Myometrial cell (primary cell): Measurements from ENCODE around the genes OTOF, ZNF512 and CCDC121.

DNA sequence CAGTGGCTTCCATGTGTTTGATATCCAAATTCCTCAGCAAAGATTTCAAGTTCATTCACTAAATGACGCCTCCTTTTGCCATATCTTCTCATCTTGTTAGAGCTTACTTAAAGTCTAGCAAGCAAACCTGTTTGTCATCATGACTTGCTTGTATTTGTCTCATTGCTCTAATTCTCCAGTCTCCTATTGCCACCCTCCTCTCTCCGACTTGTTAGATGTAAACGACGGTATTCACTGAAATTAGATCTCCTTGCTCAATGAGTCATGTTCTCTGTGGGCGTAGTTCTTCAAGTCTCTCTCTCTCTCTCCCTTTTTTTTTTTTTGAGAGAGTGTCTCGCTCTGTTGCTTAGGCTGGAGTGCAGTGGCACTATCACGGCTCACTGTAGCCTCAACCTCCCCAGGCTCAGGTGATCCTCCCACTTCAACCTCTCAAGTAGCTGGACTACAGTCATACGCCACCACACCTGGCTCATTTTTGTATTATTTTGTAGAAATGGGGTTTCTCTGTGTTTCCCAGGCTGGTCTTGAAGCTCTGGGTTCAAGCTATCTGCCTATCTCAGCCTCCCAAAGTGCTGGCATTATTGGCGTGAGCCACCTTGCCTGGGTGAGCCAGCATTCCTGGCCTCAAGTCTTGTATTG is 9.0 kb upstream of the ADGRF3 start:
- RAMPAGE, long total RNA = no peak

DNA sequence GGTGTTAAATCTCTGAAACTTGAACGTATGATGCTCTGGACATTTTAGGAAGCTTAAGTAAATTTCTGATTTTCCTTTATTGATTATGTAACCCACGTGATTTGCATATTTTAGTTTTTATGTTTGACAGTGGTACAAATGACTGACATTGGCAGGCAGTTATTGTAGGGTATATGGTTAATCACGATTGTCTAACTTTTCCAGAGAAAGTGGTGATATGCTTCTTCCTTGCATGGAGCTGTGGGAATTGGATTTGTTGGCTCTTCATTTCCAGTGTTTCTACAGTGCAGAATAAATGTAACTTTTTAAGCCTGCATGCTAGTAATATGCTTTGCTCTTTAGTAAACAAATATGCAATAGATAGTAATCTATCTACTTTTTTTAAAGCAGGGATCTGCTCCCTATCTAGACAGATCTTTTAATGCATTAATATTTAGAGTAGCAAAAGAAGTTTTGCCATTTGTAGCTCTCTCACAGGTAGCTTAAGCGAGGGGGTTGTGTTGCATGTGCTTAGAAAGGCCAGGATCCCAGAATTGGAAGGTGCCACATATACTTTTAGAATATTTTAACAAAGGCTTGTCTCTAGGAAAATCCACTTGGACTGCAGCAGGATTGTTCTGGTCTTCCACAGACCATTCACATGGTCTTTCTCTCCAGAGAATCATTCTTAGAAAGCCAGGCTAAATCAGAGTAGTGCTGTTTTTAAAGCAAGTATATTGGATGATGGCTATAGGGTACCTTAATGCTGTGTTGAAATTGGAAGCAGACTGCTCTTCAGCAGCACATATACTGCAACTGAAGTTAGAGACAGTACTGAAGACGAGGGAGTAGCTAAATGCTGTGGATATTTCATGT is 8.5 kb upstream of the DRC1 start:
- RAMPAGE, long total RNA = no peak

DNA sequence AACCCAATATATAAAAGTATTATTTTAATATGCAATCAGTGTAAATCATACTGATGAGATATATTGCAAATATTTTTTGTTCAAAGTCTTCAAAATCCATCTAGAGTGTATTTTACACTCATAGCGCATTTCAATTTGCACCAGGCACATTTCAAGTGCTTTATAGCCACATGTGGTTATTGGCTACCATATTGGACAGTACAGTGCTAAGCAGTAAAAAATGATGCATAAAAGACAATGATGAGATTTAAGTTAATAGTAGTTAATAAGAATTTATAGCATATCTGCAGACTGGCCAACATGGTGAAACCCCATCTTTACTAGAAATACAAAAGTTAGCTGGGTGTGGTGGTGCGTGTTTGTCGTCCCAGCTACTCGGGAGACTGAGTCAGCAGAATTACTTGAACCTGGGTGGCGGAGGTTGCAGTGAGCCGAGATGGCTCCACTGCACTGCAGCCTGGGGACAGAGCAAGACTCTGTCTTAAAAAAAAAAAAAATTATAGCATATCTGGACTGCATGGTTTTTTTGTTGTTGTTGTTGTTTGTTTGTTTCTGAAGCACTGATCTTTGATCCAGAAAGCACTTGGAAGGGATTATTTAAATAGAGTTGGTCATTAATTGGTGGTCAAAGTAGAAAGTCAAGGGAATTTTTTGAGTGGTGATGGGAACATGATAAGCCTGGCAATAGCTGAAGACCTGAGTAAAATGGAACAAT is 9.8 kb downstream of the DRC1 start:
- RAMPAGE, long total RNA = no peak

- RAMPAGE, long total RNA = no peak
Observed at GRCh38 chr2:26463518-26463987, 61.8 kb downstream of the DRC1 start.

- RAMPAGE, long total RNA = no peak
Observed at GRCh38 chr2:26558585-26559032, at the start of gene OTOF. OTOF (minus strand) TSS chr2:26558756.

DNA sequence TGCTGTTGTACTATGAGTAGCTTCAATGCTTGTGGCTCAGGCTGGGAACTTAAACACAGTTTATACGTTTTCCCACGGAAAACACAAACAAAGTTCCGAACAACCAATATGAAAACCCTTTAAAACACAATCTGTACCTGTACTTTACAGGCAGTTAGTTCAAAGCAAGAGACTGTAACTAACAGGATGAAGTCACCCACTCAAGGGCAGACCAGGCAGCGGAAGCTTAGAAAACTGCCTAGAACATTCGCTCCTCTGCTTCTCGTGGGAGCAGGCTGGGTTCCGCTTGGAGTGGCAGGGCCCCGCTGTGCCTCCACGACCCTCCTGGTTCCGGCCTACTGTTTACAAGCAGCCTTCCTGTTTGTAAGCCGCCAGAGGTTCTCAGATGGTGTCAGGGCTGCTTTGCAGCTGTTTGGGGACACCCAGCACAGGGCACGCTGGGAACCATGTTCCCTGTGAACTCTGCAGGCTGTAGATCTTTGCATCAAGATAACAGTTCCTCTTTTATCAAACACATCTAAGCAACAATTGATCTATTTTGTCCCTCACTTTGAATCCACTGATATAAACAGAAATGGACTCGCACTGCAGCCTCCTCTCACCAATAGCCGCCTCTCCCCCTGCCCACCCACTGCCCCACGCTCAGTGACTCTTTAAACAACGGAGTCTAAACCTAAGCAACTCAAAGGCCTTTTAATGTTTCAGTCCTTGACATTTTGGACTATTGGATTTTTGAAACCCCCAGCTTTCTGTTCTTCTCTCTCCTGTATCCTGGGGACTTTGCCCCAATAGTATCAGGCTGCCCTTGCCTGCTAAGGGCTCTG is 31.2 kb downstream of the CIB4 start:
- RAMPAGE, long total RNA = no peak

GRCh38 chr2:26721608-26722256 is 29.2 kb downstream of the KCNK3 start:
- RAMPAGE, long total RNA = no peak

GRCh38 chr2:26768957-26769970 is 5.2 kb downstream of the SLC35F6 start:
- RAMPAGE, long total RNA = no peak

DNA sequence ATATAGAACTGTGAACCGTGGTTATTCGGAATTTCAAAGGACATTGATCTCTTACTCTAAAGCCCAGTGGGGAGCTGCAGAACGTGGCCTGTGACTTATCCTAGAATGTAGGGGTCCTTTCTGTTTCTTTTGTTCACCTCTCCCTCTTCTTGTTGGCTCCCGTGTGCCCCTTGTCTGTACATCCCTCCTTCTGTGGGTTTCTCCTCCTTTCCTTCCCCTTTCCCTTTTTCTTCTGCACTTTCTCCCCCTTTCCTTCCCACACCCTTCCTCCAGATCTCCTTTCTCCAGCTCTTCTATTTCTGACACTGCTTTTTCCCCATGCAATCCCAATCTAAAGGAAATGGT is 35.5 kb upstream of the MAPRE3 start:
- RAMPAGE, long total RNA = no peak

GRCh38 chr2:26974252-26974722 is 3.9 kb downstream of the MAPRE3 start:
- RAMPAGE, long total RNA = no peak

DNA sequence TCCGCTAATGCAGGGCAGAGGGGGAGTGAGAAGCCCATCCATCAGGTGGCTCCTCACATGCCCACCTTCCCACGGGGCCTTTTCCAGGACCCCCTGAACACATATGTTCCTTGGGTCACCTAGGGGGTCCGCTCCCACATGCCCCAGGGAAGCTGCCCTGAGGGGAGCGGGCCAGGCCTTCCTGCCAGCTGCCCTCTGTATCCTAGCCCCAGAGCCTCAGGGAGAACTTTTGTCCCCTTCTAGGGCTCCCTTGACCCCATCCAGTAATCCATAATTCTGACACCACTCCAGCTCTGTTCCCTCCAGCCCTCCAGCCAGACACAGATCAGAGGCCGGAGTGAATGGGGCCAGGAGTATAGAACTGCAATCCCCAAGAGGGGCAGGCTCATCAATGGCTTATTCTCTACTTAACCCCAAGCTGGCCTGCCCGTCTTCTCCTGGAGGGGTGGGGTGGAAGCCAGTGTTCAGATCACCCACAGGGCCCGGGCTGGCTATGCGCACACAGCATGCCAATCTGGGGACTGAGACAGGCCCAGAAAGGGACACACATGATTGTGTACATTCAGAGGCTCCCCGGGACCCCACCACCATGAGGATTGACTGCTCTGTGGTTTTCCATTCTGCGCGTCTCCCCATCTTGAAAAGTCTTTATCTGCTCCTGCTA is 1.0 kb downstream of the EMILIN1 start:
- RAMPAGE, long total RNA = no peak

GRCh38 chr2:27124020-27124219 is 305 bp downstream of the ABHD1 start:
- RAMPAGE, long total RNA = no peak

DNA sequence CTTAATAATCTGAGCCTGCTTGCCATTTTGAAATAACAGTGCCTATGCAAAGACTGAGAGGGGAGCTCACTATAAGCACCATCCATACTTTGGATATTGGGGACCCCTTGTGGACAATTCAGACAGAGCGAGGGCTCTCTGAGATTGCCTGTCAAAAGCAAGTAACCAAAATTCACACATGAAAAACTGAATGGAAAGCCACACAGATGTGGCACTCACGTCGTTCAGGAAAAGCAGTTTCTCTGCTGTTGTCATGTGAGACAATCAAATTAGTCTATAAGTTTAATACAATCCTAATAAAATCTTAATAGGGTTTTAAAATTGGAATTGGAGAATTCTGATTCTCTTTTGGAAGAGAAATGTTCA is 20.2 kb upstream of the ATRAID start:
- RAMPAGE, long total RNA = no peak

DNA sequence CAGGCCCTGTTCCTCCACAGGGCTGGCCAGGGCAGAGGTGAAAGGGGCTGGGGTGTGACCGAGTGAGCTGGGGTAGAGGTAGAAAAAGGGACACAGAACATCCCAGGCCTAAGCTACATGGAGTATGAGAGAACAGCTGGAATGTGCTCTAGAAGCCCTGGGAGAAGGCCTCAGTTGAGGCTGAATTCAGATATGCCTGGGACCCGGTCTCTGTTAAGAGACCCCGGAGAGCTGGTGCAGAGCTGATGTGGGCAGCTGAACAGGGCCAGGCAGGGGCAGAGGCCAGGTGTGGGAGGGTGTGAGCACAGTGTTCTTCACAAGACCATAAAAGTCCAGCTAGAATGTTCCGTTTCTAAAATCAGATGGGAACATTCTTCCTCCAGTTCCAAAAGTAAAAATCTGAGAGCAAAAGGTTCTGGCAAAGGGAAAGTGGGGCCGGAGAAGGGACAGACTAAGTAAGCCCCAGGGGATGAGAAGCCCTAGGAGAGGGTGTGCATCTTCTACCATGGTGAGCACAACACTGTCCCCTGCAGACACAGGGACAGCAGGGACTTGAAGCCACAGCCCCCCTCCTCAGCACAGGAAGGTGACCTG is 12.8 kb upstream of the ATRAID start:
- RAMPAGE, long total RNA = no peak

DNA sequence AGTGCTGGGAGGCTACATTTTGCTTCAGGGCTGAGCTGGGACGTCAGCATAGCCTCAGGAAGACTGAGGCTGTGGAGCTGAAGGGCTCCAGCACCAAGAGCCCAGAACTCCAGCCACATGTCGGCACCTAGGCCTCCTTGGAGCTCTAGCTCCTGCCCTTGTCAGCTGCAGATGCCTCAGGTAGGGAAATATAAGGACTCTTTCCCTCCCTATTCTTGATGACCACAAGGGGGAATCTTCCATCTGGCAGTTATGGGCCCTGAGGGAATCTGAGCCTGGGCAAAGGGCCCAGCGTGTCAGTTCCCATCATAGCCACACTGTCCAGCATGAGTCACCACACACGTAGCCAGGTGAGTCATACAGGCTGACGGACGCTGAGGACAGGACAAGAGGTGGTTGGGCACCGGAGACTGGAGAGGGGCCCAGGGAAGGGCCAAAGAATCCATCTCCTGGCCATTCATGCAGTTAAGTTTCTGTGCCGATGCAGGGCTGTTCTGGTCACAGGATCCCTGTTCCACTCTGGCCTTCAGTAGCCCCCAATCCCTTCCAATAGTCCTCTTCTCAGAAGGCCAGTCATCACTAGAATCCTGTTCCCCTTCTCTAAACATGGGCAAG is 1.9 kb downstream of the MPV17 start:
- RAMPAGE, long total RNA = no peak

DNA sequence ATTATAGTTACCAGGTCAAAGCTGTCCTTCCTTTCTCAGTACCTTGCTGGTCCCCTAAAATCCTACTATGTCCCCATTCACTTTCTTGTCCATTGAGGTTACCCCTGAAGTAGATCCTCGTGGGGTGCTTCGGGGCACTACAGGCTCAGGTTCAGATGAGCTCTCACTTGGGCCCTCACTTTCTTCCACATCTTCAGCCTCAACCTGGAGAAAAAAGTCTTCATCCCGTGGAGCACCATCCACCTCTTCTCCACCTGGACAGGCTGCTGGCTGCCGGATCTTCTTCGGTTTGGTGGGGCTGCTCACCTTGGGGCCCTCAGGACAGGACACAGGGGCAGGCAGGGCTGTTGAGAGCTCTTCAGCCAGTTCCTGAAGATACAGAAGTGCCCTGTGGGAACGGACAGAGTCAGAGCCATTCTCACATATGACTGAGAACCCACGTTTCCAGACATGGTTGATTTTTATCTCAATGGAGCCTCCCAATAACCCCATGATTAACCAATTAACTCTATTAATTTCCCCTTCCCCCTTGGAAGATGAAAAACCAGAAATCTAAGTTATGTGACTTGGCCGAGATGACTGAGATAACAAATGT is 14.6 kb downstream of the GTF3C2 start:
- RAMPAGE, long total RNA = no peak

GRCh38 chr2:27378638-27379595 is 1.6 kb downstream of the ZNF513 start:
- RAMPAGE, long total RNA = no peak

DNA sequence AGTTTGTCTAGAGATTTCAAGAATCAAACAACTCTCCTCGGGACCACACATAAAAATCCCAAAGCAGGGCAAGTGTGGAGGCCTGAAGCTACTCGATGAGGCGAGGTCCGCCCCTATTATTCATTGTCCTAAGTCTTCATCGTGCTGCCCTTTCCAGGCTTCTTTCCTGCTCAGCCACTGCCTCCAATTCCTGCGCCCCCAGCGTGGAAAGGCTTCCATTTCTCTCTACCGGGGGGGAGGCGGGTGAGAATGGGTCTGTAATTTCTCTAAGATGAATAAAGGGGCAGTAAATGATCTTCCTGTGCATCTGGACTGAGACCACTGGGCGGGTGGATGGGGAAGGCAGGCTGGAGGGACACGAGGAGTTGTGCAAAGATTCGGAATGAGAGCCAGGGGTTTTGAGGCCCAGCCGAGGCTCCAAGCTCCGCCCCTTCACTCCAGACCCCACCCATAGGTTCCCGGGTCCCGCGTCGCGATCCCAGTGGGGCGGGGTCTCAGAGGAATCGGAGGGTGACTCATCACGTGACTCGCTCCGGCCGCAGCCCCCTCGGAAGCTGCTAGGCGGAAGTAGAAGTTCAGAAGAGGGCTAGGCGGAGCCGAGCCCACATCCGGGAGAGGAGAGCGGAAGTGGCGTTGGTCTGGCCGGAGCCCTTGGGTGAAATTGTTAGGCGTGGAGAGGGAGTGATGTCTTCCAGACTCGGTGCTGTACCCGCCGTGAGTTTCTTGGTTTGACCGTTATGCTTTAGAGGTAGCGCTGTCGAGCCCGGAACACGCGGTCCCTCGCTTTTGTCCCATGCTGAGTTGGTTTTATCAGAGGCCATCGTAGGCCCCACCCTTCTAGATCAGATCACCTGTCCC is at the start of gene ZNF512:
ZNF512 (plus strand) TSS at position 614 of the 858 bp plus-strand sequence.
- RAMPAGE, long total RNA = start-site peak on the plus strand centred at position 636 of the sequence, 65 bp wide, 419 and 610 reads in 2 replicates

DNA sequence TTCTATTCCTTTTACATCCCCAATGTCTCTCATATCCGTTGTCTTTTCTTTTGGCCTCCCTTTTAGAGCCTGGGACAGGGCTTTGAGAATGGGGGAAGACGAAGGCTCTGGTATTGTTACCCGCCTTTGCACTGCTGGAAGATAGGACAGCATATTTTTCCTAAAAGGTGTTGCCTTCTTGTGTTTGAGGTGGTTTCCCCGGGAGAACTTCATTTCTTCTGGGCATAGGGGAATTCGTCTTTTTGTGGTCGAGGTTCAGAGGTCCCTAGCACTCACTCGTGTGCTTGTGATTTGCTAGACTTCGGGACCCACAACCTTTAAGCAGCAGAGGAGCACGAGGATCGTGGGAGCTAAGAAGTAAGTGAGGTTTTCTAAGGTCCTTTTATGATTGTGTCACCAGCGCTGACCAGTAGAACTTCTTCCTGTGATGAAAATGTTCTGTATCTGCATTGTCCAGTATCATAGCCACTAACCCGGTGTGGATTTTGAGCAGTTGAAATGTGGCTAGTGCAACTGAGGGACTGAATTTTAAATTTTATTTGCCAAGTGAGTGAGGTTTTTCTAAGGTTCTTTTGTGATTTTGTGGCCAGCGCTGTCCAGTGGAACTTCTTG is 624 bp downstream of the ZNF512 start:
- RAMPAGE, long total RNA = no peak

DNA sequence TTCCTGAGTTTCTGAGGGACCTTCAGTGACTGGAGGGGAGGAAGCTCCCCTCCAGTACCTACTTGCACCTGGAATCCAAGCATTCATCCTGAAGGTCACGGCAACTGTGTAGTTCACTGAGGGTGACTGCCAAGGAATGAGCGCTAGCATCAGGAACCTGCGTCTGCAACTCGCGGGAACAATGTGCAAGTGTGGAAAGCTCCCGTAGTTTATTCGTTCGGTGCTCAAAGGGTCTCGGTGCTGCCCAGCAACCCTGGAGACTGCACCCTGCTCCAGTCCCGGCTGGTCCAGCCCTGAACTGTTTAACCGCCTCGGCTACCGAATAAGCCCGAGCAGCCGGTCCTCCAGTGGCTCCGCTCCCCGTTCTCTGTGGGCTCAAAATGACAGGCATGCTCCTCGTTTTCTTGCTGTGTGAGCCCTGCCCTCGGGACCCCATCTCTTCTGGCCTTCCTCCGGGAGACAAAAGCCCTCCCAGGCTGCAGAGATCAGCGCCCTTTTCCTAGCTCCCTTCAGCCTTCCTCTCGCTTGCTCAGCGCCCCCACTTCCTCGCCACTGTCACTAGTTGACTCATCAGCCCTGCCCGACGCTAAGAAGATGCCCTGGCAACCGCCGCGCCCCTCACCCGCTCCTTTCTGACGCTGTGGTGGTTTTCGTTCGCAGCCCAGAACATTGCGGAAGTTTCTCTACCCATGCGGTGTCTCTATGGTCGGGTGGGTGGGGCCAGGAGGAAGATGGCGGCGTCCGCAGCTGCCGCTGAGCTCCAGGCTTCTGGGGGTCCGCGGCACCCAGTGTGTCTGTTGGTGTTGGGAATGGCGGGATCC is at the start of gene CCDC121:
CCDC121 (minus strand) TSS at position 685 of the 821 bp plus-strand sequence.
- RAMPAGE, long total RNA = start-site peak on the minus strand centred at position 674 of the sequence, 36 bp wide, 43 and 32 reads in 2 replicates; start-site peak on the plus strand centred at position 718 of the sequence, 19 bp wide, 429 and 1,022 reads in 2 replicates